ENCODE measurements around a stretch of chr3.

DNA sequence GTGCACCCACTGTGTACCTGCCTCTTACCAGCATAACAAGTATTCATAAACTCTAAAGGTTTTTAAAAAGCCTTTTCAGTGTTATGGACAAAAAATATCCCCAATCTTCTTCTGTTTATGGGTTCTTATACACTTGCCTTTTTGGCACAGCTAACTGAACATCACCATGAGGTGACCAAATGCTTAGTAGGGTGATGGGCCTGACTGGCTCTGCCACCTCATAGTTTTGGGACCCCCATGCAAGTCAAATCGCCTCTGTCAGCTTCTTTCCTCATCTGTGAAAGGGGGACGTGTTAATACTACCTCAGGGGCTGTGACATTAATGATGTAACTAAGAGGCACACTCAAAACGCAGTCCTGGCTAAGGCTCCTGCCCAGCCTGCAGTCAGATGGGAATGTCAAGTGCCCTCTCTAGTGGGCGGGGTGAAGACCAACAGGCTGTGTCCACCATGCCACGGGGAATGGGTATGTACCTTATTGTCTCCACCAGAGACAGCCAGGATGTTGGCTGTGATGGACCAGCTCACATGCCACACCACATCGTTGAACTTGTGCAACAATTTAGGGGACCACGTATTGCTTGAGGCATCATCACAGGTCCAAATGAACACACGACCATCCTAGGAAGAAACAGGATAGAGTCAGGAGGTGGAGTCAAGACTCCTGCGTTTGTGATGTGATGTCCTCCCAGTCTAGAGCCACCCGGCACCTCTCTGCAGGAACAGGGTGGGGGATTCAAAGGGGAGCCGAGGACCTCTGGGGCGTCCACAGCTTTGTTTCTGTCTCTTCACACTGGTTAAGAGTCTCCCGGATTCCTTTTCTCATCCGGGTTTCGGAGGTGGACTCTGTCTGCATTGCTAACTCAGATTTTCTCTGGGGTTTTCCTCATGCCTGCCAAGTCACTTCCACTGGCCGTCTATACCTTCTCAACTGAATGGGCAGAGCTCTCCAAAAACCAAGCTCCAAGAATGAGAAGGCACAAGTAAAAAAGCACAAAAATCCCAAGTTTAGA is 11.1 kb upstream of the GHRL start:
- RRBS = 95% methylated on average over 2 of the region's 16 CpGs

DNA sequence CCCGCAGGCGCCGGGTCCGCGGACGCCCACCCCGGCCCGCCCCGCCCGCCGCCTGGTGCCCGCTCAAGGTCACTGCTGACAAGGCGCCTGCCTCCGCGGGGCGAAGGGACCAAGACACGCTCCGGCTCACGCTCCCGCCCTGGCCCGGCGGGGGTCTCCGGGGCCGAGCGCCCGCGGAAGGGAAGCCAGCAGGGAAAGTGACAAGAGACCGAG is 108.5 kb upstream of the SLC6A11 start:
- RRBS = 5% methylated on average over 20 of the region's 28 CpGs

- RRBS = no CpG with 5 or more reads among the region's 20 CpGs
Observed at GRCh38 chr3:10926648-10927393, 65.7 kb upstream of the SLC6A1 start.

GRCh38 chr3:11385379-11385992 is 113.3 kb downstream of the ATG7 start:
- RRBS = no CpG with 5 or more reads among the region's 4 CpGs

DNA sequence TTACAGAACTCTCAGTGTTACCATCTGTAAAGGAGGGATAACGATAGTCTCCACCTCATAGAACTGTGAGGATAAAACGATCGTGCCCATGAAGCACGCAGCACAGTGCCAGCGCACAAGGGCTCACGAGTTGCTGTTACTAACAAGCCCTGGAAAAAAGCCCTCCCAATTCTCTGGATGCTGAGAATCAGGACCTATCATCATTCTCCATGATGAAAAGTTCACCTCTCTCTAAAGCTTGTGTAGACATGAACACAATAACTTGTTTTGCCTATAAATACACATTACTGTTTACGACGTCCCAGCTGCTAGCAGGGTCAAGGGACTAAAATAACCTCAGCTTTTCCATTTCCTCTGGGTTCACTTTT is 51.0 kb downstream of the VGLL4 start:
- RRBS = no CpG with 5 or more reads among the region's 8 CpGs

GRCh38 chr3:11597758-11598333 is 45.9 kb downstream of the VGLL4 start:
- RRBS = no CpG with 5 or more reads among the region's 9 CpGs

DNA sequence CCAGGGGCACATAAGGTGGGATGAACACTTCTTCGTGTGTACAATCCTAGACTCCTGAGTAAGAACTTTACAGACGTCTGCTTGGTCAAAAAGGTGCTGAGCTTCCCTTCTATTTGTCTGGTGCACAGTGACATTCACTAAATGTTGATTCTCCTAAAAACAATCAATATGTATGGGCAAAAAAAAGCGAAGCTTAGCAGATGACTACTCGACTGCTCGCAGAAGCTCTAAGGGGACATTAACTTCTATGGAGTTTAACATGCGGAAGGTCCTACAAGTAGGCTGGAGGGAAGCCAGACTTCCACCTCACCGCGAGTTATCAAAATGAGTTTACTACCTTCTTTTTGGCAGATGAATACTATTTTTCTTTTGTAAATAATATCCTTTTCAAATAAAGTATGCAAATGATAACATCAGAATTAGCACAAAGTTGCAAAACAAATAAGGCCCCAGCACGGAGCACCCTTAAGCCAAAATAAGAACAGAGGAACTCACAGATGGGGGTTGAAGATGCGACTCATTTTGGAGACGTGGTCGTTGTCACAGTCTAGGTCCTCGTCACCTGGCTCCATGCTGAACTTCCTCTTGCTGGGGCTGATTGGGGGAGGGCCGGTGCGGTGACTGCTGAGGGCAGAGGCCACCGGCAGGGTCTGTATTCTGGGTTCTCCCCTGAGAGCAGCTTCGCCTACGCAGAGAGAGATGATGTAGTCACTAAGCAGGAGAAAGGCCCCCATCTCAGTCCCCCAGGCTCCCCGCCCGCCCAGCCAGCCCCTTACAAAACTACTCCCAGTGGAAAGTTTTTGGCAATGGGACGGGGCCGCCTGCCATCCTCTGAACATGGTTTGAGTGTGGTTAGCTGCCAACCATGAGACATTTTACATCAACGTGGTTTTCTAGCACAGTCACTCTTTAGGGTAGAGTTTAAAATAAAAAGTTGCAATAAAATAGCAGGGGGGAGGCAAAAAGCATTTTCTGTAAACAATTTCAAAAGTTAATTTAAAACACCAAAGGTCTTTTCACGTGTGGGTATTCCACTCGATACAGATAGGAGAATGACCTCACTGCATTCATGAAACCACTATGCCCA is 42.0 kb downstream of the VGLL4 start:
- RRBS = no CpG with 5 or more reads among the region's 25 CpGs

DNA sequence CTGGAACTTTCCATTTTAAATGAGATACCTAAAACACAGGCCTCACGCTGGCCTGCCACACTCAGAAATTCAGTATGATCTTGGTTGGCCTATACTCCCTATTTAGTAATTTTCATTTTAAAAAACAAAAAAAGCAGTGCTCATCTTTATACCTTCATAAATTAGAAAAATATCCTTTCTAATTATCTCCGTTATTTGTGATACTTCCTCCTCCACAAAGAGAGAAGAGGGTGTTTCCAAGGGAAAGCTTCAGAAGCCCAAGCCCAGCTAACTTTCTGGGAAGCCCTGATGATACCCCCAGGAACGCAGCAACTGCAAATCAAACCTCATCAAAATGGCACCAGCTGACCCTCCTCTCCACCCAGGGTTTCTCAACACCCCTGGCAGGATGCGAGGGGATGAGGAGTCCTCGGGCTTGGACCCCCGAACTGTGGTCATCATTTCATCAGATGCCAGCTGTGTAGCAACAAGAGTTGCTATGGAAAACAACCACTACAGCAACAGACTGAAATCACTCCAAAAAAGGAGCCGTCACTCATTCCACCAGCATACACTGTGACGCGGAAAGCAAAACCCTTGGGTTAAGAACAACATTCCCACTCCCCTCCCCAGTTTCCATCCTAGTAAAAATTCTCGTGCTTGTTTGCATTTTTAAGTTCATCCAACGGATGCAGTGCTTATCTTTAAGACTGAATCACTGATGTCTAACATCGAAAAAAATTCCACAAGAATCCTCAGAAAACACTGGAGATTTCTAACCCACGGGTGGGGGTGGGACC is 40.2 kb downstream of the VGLL4 start:
- RRBS = no CpG with 5 or more reads among the region's 13 CpGs

DNA sequence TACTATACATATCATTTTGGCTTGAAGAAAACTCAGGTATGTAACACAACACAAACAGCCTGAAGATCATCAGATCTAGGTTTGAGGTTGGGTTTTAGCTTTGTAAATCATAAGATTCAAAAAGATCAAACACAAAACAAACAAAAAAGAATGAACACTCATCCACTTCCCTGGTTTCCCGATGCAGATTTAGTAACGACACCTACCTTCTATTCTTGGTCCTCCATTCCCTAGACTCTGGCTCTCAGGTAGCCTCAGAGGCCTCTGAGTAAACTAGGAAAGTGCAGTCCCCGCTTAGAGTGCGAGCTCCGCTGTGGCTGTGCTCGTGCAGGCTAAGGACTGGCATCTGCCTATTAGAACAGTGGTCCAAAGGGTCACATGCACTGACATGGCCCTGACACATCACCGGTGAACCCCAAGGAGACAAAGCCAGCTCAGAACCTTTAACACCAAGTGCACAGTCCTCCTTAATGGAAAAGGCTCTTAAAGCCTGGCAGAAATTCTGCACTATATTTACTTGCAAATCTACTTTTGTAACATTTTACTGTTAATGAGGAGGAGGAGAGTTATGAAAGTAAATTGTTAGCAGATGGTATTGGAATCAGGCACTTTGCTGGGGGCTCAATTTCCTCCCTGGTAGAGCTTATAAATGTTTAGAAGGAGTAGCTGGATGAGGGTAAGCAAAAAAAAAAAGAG is 31.2 kb downstream of the VGLL4 start:
- RRBS = no CpG with 5 or more reads among the region's 7 CpGs

- RRBS = no CpG with 5 or more reads among the region's 11 CpGs
Observed at GRCh38 chr3:11613079-11613680, 30.5 kb downstream of the VGLL4 start.

DNA sequence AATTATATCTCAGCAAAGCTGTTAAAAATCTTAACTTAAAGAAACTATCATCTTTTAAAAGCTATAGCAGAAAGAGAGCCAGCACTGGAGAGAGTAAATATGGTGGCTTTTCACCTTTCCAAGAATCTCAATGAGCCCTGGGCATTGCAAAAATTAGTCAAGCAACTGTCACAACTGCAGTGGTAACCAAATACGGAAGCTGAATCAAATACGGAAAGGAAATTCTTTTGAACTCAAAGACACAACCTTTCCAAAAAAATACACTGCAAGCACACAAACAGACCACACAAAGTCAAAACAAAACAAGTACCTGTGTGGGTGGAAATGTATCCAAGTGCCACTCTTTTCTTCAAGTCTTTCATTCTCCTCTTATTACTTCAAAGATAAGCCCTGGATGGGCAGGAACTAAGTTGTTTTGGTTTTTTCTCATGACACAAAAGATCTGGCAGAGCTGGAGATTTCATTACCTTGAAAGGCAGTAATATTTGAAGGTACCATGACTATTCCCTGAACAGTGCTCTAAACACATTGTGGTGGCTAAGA is 17.6 kb downstream of the VGLL4 start:
- RRBS = no CpG with 5 or more reads among the region's 2 CpGs

DNA sequence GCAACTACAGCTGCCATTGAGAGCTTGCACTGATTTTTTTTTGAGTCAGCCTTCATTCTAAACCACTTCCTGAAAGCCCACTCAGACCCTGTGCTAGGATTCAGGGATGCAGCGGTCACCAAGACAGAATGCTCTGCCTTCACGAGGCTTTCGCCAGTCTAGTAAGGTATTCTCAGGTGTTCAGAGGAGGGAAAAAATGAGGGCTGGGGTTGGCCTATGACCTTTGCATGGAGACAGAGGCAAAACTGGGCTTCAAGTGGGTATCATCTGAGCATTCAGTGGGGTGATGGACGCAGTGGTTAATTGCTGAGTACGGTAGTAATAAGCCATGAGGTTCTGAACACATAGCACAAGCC is 3.6 kb downstream of the VGLL4 start:
- RRBS = no CpG with 5 or more reads among the region's 5 CpGs

- RRBS = no CpG with 5 or more reads among the region's 8 CpGs
Observed at GRCh38 chr3:11647401-11648031, 3.8 kb upstream of the VGLL4 start.

DNA sequence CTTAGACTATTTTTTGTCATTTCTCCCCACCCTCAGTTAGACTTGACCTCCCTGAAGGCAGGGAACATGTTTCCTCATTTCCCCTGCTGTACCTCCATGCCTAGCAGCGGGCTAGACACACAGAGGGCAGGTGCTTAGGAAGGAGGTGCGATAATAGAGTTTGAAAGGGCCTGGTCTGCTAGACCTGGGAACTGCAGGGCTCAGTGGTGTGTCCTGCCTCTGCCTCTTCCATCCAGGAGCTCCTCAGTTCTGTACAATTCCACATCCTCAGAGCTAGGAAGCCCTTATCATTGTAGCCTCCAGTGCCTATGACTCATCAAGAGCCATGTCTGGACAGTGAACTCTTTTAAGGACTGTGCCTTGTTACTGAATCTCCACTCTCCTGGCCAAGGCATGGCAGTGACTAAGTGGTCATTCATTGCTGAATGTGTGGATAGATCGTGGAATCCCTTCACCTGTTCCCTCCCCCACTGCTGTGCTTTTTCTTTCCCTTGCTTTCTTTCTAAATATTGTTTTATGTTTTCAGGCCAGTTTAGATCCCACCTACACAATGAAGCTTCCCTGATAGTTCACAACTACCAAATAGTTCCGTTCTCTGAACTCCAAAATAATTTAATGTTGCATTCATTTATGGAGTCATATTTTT is 2.9 kb downstream of the TIMP4 start:
- RRBS = no CpG with 5 or more reads among the region's 4 CpGs

- RRBS = no CpG with 5 or more reads among the region's 6 CpGs
Observed at GRCh38 chr3:12194316-12195022, 35.8 kb upstream of the TIMP4 start.

DNA sequence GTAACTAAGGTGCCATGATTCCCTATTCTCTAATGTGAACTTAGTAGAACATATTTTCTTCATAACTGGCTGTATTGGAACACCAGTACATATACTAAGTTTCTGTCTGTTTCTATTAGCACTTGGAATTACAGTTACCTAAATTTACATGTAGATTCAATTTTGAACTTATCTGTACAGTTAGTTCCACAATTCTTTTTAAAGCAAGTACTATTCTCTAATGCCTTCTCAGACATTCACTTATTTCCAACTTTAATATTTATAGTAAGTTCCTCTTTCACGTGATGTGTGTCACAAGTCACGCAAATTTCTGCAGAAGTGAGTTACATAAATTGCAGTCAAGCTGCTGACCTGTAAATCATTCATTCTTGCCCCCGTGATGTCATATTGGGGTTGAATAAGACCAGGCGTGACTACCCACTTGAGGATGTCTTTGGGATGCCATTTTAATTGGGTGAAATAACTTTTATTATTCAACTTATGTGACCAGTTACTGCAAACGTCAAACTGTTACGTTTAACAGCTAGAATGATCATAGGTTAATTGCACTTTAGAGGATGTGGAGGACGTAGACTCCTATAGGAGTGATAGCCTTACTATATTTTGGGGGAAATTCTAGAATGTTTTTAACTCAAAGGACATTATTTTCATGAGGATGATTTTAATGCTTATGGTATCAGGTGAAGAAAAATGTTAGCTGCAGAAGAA is 15.1 kb downstream of the PPARG start:
- RRBS = no CpG with 5 or more reads among the region's 7 CpGs

- RRBS = no CpG with 5 or more reads among the region's 3 CpGs
Observed at GRCh38 chr3:12647549-12648093, 16.3 kb downstream of the RAF1 start.

GRCh38 chr3:12831247-12832038 is 9.9 kb downstream of the RPL32 start:
- RRBS = no CpG with 5 or more reads among the region's 6 CpGs

DNA sequence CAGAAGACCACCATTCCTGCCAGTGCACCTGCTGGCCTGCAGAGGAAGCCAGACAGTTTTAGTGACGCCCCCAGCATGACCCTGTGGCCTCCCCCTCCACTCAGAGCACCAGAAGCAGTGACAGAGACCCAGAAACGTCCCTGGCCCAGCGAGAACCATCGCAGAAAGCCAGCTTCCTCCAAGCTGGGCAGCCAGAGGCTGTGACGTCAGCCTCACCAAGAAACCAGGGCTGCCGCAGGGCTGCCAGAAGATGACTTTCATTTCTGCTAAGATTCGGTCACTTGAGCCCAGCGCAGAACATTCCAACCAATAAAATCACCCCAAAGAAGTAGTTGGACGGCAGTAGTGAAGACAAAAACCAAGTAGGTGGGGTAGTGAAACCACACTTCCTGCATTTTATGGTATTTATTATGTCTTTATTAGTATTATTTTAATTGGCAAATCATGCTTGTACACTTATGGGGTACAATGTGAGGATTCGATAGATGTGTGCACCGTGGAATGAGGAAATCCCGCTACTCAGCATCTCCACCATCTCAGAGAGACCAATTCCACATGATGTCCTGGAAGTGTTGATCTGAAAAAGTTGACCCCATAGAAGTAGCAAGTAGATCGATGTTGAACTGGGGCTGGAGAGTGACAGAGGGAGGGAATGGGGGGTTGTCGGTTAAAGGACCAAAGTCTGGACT is 29.7 kb upstream of the RPL32 start:
- RRBS = no CpG with 5 or more reads among the region's 14 CpGs

- RRBS = no CpG with 5 or more reads among the region's 11 CpGs
Observed at GRCh38 chr3:12895937-12896524, 54.7 kb upstream of the RPL32 start.

Measured in UCH-1 (cell line).